Calu3 (cell line): ENCODE results near the genes SYT2, ADIPOR1 and ADORA1.

GRCh38 chr1:202483197-202483699 is 134.7 kb downstream of the PPP1R12B start:
- PRO-cap, result bidirectional peak, plus-strand start at chr1:202483589, minus-strand start at chr1:202483502

DNA sequence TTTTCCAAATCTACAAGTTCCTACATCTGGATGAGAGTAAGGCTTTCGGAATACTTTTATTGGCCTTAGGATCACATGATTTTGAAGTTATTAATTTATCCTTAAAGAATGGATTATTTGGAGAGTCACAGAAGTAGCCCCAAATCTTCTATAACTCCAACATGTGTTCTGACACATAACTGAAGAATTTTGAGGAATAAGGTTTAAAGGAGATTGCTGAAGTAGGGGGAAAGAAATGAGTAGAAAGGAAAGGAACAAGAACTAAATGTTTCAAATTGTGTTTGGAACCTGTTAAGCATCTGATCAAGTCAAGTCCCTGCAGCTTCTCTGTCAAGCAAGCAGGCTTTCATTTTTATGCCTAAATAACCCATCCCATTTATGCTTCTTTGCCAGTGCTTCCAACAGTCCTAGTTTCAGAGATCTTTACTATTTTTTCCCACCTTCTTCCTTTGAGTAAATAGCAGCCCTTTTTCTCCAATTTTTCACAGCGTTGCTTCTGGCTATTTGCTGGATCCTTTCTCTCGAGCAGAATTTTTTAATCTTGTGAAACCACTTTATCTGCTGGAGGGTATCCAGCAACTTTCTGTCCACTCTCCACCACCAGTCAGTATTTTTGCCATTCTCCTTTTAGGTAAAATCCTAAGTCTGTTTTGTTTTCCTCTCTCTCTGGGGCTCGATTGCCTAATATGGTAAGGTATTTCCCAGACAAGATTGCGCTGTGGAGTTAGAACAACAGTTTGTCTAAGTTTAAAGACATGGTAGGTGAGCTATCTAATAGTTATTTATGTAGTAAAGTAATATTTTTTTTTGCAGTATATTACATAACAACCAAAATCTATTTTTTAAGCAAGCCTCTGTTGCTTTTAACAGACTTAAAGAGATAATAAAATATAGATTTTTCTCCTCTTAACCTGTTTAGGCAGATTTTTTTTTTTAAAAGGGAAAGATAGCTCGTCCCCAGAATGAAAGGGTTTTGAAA is 156.7 kb downstream of the PPP1R12B start:
- PRO-cap, result no peak

DNA sequence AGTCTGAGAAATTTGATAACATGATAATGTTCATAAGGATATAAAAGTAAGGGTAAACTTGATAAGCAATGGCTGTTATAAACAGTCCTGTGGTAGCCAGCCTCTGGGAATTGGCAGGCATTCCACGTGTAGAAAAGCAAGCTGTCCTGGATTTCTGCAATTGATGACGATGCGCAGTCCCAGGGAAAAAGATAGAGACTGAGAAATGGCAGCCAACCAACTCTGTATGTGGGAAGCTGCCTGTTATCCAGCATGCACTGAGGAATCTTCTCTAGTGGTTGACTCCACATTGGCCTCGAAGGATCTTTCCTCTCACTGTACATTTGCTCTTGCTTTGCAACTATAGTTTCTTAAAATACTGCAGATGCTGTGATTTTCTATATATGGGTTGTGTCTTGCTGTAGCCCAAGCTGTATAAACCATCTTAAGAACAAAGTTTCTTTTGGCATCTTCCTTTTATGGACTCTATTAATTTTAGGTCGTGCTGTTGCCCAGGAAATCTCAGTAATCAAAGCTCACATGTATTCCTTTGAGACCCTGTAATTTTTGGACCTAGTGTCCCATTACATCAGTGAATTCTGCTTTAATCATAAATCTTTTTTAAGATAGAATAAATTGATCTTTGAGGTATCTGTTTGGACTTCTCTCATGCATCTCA is 157.5 kb downstream of the PPP1R12B start:
- PRO-cap, result no peak

GRCh38 chr1:202507489-202507977 is 159.0 kb downstream of the PPP1R12B start:
- PRO-cap, result no peak

DNA sequence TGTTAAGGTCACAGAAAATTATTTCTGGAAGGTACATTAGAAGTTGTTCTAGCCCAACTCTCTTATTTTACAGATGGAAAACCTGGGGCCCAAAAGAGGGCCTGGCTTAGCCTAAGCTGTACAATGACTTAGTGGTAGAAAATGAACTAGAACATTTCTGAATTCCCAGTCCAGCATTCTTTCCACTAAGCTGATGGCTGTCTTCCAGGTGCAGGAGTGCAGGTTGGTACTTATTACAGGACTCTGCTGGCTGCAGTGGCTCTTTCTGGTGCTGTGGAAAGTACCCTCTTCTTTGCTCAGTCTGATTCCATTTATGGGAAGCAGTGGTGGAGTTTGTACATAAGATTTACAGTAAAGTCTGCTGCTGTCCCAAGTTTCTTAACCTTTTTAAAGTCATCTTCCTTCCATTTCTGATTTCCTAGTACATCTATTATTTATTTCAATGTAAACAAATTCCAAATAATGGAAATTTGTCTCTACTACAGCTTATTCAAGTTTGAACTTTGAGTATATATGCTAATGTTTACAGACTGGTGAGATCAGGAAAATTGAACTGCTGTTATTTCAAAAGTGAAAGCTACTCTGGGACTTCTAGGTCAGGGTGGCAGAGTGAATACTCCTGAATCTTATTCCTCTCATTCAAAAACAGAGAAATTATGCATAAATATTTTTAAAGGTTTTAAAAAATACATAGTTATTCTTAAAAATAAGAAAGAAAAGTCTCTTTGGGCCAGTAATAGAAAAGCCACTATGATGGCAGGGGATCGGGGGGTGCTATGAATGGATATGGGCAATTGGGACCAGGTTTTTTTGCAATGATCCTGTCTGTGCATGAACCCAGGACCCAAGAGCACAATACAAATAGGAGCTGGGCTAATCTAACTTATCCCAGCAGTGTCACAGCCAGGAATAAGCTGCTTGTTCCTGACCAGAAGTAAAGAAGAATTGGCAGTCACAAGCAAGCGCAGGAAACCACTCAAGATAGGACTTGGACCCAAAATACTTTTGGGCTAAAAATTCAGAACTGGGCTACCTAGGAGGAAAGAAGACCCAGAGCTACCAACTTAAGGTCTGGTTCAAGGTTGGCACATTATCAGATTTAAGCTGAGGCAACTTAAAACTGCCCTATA is 172.0 kb downstream of the PPP1R12B start:
- PRO-cap, result no peak

GRCh38 chr1:202709994-202710761 is at the start of gene SYT2:
Gene SYT2 (minus strand): TSS chr1:202710454.
- PRO-cap, result no peak

GRCh38 chr1:202762643-202763042 is 45.6 kb downstream of the KDM5B start:
- PRO-cap, result no peak

GRCh38 chr1:202763771-202764321 is 44.4 kb downstream of the KDM5B start:
- PRO-cap, result no peak

DNA sequence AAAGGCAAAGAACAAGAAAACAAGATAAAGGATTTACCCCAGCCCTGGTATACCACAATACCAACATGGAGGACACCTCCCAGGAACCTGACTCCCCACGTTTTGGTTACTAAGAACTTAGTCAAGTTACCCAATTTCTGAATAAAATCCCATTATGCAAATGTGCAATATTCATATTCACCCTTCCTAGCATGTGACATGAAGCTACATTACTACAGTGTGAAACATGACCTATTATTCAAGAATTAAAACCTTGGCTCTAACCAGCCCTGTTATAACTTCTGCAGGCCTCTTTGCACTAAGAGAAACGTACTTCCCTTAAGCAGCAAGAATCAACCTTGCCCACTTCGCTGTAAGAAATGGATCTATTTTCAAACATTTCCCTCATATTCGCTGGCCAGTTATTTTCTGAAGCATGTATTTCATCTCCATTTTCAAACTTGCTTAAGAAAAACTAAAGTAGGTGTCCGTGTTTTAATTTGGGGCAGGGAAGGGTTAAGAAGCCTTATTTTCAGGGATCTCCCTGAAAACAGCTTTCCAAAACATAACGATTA is 2.0 kb downstream of the KDM5B start:
- PRO-cap, result no peak

DNA sequence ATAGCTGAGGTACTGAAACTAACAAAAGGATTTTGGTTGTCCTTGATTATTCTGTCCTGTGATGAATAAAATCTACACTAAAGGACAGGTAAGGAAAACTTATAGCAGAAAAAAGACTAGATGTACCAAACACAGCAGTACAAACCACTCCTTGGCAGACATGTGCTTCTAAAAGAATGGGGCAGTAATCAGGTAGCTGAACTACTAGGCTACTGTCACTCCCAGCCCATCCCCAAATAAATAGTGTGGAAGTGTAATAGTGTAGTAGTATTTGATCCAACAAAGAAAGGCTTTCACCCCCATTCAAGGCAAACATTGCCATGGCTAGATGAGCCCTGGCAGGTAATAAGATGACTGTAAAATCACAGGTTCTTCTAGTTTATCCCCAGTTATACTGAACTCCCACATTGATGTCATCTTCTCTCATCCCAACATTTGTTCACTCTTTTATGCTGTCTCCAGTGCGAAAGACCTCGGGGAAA is 2.4 kb upstream of the RABIF start:
- PRO-cap, result no peak

GRCh38 chr1:202957386-202958680 is at the start of gene ADIPOR1:
Gene ADIPOR1 (minus strand): TSS chr1:202958312.
- PRO-cap, result bidirectional peak, plus-strand start at chr1:202958007, minus-strand start at chr1:202957984; bidirectional peak, plus-strand start at chr1:202958494, minus-strand start at chr1:202958312

DNA sequence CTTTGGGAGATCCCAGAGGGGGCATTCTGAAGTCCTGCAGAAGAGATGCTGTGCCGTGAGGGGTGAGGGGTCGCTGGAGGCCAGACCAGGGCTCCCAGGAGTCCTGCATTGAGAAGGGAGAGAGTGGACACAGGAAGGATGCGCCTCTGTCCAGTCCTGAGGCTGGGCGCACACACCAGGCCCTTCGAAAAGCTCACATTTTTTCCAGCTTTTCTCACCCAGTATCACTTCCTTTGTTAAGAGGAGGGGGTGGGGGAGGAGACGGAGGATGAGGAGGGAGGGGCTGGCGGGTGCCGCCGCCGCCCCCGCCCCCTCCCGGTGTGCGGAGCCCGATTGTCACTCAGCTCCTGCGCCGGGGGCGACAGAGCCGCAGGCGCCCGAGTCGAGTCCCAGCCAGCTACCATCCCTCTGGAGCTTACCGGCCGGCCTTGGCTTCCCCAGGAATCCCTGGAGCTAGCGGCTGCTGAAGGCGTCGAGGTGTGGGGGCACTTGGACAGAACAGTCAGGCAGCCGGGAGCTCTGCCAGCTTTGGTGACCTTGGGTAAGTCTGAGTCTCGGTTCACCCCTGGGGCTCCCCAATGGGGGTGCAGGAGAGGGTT is at the start of gene ADORA1:
TSS of gene ADORA1 (plus strand) at position 339 of the 599 bp plus-strand sequence.
- PRO-cap, result no peak

- PRO-cap, result no peak
Measured at GRCh38 chr1:203176008-203176226, 291 bp upstream of the MYBPH start.

DNA sequence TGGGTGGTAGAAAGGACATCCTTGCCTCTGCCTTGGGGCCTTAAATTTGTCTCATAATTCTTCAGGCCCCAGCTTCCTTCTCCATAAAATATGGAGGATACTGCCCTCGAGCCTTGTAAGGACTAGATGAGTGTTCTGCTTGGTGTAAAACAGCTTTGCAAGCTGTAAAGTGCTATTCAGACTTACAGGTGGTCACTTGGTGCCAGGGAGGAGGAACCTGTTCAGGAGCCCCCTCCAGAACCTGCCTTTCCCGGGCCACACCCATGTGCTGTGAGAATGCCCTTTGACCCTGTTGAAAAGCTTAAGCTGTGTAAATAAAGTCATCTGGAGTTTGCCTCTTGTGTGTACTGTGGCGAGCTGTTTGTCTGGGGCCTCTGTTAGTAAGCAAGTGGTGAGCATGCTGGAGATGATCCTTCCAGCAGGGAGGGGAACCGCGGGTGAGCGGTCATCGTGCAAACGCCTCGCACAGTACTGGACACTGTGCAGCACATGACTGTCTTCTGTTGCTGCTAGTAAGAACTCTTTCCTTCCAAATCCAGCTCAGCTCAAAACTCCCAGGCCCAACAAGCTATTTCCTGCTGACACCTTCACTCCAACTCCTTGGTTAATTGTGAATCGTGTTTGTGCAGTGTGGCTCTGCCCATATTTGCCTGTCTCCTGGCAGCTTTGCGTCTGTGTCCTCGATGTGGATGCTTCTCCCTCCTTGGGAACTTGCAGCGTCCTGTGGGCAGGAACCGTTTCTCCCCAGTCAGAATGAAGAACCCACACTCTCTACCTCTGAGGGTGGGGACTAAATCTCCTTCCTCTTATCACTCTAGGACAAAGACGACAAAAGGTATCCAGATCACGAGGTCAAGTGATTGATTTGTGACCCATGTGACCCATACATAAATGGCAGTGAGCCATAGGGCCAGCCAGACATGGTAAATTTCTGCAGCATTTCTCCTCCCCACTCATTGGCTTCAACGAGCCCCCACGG is 14.0 kb upstream of the BTG2 start:
- PRO-cap, result no peak

DNA sequence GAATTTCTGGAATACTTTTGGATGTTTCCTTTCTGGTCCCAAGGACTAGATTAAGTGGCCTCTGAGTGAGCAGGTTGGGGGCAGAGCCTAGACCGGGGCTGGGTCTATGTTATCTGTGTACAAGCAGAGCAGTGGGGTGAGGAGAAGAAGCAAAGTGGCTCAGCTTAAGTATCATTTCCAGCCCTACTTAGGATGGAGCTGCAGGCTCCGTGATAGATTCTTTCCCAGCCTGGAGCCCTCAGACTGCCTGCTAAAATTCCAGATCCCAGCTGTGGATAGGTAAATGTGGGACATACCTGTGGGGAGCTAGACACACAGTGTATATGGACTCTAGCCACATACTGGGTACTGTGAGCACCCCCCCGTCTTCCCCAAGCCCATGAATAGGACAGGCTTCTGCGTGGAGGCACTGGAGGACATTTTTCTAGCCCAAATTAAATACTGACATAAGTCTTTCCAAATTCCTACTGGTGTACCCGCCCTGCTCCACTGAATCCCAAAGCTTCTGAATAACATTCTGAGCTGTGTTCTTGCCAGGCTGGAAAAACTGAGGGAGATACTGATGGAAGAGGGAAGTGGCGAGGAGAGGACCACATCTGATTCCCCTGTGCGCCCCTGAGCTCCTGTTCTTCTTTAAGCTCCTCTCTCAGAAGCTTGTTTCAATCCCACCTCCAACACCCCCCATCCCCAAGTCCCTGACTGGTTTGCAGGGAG is 6.7 kb downstream of the FMOD start:
- PRO-cap, result no peak

DNA sequence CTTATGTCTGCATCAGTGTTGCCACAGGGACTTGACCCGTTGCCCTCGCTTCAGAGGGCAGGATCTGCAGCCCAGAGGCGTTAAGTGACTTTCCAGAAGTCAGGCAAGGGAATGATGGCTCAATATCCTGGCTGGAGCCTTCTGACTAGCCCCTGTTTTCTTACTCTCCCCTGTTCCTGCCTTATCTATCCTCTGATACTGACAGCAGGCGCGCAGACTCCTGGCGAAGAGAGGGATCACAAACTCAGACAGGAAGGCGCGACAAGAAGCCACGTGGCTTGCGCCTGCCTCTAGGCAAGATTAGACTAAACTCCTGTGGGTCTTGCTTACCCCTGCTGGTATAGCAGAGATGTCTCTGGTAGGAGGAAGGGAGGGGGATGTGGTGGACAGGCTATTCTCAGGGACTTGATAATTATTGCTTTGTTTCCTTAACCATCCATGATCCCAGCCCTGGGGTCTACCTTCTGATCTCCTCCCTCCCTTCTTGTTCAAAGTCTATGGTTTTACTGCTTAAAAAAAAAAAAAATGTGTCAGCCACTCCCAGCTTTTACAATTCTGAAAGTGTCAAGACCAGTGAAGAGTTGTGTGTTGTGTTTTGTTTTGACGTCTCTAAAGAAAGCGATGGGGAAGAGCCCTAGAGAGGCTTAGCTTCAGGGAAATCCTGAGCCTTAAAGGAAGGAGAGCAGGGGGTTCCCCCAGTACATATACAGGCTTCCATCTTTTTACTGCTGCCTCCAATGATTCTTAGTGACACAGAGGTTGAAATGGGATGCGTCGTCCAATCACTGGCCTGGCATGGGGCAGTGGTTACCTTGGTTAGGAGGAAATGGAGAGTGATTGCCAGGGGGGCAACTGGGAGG is 13.7 kb upstream of the FMOD start:
- PRO-cap, result no peak

GRCh38 chr1:203462873-203463474 is 12.6 kb upstream of the PRELP start:
- PRO-cap, result no peak

DNA sequence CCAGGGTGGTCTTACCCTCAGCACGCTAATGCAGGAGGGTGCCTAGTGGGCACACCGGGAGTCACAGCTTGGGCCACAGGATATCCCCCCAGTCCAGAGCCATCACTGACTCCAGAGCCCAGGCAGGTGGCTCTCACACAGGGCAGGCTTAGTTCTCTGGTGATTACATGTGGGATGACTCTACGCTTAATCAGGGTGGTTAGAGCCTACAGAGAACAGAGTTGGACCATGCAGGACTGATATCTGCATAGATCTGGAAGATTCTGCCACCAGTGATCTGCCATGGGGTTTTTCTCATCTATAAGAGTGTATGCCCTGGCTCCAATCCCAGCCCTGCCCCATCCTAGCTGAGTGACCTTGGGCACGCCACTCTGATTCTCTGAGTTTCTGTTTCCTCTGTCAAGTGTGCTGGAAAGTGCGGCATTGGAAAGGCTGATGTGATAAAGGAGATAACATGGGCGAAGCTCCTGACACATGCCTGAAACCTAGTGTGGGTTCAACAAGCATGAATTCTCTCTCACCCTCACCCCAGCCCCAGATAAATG is 27.3 kb downstream of the OPTC start:
- PRO-cap, result no peak

- PRO-cap, result no peak
Measured at GRCh38 chr1:203555695-203557006, 62.2 kb downstream of the OPTC start.

- PRO-cap, result no peak
Measured at GRCh38 chr1:203625464-203626279, 960 bp upstream of the ATP2B4 start.